Mesenchymal stem cell of Wharton's jelly (primary cell): ENCODE measurements around the gene ZNF300.

- CAGE, long polyA plus RNA = no peak
These were observed 11.9 kb downstream of the CD74 start for GRCh38 chr5:150400466-150401460.

DNA sequence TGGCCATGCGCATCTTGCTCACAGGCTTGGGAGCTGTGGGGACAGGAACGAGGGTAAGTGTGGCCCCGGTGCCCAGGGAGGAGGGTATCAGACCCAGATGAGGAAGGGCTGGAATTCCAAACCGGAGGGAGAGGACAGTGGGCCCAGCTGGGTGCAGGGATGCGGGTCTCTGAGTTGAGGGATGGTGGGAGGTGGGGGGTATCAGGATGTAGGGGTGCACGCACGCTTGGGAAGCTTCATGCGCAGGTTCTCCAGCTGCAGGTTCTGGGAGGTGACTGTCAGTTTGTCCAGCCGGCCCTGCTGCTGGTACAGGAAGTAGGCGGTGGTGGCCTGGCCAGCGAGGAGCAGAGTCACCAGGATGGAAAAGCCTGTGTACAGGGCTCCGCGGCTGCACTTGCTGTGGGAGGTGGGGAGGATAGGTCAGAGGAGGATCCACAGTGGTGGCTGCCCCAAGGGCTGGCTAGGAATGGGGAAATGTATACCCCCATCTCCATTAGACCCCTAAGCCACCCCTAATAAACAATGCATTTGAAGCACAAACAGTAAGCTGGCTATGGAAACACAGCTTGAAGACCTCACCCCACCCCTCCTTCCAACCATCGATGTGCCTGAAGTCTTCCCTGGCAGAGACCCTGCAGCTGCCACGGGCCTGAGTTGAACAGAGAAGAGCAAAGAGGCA is 5.6 kb downstream of the CD74 start:
- CAGE, long polyA plus RNA = no peak

GRCh38 chr5:150428063-150428890 is 15.6 kb upstream of the CD74 start:
- CAGE, long polyA plus RNA = no peak

DNA sequence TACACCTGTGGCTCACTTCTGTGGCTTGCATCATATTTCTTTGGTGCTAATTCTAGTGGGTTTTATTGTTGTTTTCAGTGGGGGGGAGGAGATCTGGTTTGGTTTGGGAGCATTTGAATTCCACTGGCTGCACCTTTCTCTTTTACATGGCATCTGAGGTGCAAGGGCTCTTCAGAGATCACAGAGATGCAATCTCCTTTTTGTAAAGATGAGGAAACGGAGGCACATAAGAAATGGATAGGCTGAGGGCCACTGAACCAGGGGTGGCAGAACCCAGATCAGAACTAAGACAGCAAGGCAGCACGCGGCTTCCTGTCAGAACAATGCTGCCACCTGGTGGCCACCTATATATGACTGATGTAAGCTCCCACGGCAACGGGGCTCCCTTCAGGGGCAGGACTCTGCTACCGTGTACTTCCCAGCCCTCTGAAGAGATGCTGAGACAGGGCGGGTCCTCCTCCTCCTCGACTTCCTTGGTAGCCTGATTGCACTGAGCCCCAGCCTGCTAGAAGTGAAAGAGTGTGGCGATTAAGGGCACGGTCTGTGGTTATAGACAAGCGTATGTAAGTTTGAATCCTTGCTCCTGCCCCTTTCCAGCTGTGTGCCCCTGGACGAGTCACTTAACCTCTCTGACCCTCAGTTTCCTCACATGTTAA is 13.5 kb downstream of the RPS14 start:
- CAGE, long polyA plus RNA = no peak

GRCh38 chr5:150446267-150447193 is 3.0 kb downstream of the RPS14 start:
- CAGE, long polyA plus RNA = no peak

GRCh38 chr5:150508880-150509411 is 1.0 kb downstream of the NDST1 start:
- CAGE, long polyA plus RNA = no peak

DNA sequence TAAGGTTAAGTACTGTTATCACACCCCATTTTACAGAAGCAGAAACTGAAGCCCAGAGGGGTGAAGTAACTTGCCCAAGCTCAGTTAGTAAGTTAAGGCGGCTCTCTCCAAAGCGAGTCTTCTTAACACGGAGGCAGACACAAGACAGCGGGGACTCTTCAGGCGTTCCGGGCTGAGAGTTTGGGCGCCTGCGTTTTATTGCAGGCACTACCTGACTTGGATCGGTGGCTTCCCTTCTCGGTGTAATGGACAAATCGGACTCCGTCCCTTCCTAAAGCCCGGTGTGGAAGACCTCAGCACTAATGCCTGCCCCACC is 5.0 kb upstream of the MYOZ3 start:
- CAGE, long polyA plus RNA = no peak

DNA sequence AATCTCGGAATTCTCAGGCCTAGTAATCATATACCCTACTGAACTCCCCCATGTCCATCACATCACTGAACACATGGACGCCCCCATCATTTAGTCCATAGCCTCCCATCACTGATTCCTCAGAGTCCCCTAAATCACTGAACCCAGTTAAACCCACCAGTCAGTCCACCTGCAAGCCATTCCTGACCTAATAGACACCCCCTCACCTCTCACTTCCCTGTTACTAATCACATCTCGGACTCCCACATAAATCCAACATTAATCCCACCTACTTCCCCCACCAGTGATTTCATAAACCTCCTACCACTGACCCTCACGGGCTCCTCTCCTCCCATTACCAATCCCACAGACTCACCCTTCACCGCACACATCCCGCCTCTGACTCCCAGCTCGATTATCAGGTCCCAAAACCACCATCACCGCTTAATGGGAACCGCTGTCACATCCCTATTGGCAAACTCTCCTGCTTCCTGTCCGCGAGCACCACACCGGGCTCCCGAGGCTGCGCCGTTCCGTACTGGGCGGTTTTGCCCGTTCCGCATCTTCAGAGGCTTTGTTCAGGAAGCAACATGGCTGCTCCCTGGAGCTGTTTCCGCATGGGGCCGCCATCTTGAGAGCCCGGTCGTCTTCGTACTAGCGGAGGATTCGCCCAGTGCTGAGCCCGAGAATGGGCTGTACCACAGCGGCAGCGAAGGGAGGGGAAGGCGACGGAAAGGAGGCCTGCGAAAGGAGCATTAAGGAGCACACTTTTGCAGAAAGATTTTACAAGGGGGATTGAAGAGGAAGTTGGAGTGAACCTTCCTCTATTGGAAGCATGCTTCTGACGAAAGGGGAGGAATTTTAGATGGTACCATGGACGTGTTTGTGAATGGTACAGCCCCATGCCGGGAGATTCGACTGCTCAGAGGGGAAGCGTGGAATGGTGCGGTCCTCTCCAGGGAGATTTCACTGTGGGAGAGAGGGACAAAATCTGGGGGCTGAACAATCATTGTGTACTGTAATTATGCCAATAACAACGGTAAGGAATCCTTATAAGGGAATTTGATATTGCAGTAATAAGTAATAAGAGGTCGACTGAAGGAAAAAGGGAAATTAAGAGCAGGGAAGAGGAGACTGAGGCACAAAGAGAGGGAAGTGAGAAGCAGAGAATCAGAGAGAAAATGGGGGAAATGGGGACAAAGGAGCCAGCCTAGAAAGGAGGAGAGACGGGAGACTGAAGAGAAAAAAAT is at the start of gene ZNF300:
Gene ZNF300 (minus strand): TSS at position 632 of the 1,229 bp plus-strand sequence.
- CAGE, long polyA plus RNA = no peak

DNA sequence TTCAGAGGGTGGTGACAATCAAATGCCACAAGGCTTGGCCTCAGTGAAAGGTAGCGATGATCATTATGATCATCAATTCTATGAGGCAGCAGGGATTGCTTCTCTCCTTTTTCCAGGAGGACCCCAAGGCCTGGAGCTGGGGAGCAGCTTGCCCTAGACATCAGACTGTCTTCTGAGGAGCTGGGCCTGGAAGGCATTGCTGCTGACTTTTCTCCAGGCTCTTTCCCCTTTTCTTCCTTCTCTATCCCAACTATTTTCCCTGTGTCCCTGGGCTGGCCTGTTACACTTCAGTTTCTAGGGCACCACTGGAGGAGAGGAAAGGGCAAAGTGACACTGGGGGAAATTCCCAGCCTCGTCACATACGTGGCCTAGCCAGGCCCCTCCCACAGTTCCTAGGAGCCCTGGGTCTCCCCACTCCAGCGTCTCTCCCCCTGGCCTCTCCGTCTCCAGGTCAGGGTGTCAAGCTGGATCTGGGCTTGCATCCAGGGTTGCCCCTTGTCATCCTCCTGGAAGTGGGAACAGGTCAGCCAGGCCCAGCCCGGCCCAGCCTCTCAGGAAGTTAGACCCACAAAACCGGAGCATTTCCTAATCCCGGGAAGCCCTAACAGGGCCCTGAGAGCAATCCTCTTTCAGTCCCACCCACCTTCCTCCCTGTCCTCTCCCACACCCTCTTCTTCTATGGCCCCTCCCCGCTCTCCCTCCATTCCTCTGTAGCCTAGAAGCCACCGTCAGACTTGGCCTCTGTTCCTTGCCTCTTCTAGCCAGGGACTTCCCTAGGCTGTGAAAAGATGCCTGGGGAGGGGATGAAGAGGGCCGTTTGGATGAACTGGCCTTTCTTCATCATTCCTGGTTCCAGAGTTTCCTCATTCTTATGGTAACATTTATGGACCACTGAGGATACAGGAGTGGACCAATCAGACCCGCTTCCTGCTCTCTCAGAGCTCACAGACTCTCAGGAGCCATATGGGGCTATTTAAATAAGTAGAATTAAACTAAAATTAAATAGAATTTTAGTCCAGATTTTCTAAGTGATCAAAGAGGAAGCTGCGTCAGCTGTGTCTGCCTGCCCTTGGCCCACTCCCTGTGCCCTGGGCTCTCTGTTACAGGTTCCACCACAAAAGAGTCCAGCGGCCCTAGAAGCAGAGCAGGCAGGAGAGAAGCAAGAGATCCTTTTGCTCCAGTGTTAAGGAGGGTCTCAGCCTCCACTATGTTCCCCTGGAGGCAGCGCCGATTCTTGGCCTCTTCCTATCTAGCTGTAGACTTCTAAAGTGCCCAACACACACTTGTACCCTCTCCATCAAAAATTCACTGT is 4.9 kb upstream of the TNIP1 start:
- CAGE, long polyA plus RNA = no peak

- CAGE, long polyA plus RNA = no peak
These were observed 12.4 kb upstream of the TNIP1 start for GRCh38 chr5:151093070-151093869.

DNA sequence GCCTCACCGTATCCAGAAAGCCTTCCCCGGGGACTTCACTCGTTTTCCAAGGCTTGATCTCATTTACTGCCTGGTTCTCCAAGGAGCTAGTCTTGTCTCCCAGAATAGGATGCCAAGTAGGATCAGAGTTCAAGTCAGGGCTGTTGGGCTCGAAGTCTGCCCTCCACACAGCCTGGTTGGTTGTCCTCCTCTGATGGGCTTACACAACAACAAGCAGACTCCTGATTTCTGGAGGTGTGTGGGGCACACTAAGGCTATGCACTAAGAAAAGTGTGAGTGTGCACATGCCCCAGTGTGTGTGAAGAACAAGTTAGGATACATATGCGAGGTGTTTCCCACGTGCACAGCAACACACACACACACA is 14.0 kb upstream of the TNIP1 start:
- CAGE, long polyA plus RNA = no peak

DNA sequence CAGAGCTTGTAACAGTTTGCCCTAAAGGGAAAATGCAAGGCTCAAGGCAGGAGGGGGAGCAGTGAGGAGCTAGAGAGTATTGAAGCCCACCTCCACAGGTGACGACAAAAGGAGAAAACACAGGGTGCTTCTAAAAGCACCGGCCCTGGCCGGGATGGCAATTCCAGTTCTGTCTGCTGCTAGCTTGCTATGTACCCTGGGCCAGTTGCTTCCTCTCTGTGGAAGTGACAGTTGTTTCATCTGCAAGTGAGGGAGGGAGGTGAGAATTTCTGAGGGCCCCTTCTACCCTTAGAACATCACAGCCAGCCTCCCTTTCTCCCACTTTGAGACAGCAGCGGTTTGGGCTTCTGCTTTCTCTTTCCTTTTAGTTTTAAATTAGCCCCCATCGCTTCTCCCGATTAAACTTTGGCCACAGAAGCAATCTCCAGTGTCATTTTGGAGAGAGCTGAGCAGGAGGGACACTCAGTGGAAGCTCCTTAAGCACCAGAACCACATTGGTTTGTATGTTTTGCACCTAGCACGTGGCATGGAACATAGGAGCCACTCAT is 17.3 kb upstream of the TNIP1 start:
- CAGE, long polyA plus RNA = no peak

DNA sequence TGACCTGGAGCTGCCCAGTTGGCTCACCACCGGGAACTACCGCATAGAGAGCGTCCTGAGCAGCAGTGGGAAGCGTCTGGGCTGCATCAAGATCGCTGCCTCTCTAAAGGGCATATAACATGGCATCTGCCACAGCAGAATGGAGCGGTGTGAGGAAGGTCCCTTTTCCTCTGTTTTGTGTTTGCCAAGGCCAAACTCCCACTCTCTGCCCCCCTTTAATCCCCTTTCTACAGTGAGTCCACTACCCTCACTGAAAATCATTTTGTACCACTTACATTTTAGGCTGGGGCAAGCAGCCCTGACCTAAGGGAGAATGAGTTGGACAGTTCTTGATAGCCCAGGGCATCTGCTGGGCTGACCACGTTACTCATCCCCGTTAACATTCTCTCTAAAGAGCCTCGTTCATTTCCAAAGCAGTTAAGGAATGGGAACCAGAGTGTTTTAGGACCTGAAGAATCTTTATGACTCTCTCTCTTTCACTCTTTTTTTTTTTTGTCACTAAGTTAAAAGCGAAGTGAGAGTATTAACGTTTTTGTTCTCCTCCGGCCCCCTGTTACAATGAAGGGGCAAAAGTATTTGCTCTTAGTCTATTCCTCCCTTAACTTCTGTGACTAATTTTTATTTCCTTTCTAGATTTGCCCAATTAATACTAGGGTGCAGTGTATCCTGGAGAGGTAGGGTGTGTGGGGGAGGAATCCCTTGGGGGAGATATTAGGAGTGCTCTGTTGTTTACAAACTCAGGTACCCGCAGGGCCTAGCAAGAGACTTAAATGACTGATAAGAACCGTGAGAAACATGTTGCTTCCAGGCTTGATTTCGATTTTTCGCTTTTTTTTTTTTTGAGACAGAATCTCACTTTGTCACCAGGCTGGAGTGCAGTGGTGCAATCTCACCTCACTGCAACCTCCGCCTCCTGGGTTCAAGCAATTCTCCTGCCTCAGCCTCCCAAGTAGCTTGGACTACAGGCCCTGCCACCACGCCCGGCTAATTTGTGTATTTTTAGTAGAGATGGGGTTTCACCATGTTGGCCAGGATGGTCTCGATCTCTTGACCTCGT is 14.7 kb downstream of the GM2A start:
- CAGE, long polyA plus RNA = no peak

DNA sequence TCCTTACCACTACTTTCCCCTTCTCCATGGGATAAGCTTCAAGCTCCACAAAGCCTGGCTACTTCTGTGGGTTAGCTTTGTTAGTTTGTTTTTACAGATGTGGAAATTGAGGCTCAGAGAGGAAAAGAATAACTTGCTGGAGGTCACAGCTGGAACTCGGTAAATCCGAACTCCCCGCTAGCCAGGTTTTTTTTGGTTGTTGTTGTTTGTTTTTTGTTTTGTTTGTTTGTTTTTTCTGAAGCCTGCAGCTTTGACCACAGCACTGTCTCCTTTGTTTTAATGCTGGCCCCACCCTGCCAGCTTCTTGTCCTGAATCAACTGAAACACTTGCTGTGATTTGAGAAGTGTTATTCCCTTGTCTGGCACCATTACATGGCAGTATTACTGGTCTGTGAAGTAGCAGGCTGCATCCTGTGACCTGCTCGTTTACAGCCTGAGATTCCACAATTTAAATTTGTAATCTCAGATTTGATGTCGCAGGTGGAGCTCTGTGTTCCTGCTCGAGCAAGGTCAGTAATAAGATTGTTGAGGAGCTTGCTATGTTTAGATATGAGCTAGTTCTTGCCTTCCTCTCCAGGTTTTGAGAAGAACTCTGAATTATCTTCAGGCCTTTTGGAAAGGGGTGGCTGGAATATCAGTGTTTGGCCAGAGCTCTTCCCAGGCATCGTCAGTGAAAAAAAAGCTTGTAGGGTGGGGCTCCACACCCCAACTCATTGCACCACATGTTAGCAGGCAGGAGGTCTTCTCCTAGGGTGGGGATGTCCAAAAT is 1.5 kb upstream of the SLC36A2 start:
- CAGE, long polyA plus RNA = no peak

- CAGE, long polyA plus RNA = no peak
These were observed 13.0 kb upstream of the SLC36A1 start for GRCh38 chr5:151434409-151434848.

GRCh38 chr5:151447979-151448859 is 816 bp downstream of the SLC36A1 start:
- CAGE, long polyA plus RNA = no peak

- CAGE, long polyA plus RNA = no peak
These were observed 48.6 kb downstream of the SLC36A1 start for GRCh38 chr5:151496047-151496426.

DNA sequence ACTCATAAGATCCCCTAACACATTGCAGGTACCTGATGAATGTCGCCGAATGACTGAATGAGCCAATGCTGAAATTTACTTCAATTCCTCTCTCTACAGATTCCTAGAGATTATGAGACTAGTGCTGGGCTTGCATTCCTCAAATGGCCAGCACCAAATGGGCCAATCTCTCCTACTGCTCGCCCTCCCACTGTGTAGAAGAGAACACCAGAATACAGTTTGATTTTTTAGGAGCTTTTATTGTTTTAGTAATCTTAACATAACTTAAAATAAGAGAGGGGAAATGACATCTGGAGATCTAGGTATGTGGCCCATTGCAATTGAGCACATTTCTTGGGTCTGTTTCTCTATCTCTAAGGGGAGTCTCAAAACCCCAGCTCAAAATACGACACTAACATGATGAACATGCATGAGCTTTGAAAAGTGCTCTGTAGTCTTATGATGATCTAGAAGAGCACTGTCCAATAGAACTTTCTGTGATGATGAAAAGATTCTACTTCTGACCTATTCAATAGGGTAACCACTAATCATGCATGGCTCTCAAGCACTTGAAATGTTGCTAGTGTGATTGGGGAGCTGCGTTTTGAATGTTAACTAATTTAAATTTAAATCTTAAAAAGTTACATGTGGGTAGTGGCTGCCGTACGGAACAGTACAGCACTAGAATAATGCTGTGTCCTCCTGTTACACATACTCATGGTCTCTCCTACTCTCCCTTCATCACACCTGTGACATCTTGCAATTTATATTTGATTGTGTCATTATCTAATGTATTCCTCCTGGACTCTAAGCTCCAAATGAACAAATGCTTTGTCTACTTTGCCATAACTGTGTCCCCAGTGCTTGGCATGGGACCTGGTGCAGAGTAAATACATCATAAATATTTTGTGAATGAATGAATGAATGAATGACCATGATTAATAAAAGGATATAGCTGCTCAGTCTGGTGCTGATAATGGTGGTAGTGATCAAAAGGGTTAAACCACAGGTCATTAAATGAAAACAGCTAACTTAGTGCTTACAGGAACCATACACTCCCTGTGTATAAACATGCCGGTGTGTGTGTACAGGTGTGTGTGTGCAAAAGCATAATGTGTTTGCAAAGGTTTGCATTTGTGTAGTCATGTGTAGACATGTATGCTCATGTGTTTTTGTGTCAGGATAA is 25.1 kb downstream of the SPARC start:
- CAGE, long polyA plus RNA = start-site peak on the plus strand centred at position 334 of the sequence, 172 bp wide, 31 and 15 reads in 2 replicates

DNA sequence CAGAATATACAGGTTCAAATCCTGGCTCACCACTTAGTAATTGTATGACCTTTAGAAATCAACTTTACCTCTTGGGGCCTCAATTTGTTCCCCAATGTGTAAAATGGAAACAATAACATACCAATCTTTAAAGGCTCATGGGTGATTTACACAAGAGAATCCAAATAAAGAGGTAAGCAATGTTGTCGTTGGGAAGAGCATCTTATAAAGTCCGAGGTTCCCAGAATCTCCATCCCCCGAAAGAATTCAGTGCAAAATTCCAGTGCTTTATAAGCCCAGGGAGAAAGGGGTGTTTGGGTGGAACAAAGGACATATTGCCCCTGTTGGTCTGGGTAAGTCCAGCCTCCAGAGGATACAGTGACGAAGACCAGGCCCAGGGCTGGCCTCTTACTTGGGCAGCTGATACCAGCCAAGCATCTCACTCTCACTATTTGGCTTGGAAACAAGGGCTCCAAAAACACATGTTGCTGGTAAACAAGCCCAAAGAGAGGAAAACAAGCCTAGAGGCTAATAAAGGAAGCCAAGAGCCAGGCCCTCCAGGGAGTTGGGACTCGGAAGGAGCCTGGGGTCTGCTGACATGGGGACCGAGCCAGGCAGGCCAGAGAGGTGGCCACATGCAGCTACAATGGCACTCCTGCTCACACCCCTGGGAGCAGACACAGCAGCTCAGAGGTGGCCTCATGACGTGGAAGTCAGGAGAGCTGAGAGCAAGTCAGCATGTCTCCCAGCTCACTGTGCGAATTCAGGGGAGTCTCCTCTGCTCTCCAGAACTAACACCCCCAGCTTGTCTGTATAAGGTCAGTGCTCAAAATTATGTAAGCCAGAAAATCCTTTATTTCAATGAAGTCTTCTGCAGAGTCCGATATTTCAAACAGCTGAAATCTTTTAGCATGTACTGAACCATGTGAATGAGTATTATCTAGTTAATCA is 5.8 kb downstream of the SPARC start:
- CAGE, long polyA plus RNA = no peak

DNA sequence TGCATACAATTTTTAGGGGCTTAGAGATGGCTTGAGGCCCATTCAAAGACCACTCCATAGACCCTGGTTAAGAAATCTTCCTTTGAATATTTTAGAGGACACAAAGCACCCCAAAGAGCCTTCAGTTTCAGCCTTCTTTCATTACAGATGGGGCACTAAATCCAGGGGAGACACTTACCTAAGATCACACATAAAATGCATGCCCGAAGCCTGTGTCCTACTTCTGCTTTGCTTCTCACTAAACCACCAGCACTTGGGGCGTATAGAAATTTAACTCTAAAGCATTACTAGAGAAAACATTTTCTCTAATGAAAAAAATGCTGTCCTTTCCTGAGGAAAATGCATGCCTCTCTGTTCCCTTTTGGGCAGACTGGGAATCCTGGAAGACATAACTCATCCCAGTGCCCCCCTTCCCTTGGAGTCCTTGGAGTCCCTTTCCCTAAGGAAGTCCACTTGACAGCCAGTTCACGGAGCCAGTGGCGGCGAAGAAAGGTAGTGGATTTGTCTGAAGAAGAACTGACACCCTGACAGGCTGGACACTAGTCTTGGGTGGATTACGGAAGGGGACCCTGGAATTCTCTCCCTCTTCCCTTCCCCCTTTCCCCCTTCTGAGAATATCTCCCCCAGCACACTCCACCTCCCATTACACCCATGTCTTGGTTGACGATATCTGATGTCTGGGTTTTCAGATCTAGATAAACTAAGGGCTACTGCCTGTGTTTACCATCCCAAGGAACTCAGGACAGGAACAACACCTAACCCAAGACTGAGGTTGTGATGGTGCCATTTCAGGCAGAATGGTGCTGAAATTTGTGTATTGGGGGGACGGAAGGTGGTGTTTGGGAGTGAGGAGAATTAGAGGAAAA is 1.0 kb downstream of the SPARC start:
- CAGE, long polyA plus RNA = no peak